Cardiac ventricle fibroblast (primary cell): ENCODE measurements around the genes OR2T8 and OR2T6.

DNA sequence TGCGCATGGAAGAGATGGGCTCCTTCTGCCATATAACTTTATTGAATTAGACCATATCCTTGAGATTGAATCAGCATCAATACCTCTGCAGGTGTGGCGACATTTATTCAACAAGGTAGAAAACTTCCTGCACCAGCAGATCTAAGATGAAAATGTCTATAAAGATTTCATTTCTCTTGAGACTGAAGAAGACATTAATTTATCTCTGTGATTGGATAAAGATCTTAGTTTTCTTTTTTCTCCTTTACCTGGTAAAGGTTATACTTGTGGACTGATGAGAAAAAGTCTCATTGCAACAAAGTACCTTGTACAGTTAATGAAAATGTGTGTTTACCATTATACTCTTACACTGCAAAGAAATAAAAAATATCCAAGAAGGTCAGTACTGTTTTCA lies at the start of gene OR2T8:
Gene OR2T8 (plus strand): TSS at position 289 of the 394 bp plus-strand sequence.
- RAMPAGE, long total RNA: no peak

DNA sequence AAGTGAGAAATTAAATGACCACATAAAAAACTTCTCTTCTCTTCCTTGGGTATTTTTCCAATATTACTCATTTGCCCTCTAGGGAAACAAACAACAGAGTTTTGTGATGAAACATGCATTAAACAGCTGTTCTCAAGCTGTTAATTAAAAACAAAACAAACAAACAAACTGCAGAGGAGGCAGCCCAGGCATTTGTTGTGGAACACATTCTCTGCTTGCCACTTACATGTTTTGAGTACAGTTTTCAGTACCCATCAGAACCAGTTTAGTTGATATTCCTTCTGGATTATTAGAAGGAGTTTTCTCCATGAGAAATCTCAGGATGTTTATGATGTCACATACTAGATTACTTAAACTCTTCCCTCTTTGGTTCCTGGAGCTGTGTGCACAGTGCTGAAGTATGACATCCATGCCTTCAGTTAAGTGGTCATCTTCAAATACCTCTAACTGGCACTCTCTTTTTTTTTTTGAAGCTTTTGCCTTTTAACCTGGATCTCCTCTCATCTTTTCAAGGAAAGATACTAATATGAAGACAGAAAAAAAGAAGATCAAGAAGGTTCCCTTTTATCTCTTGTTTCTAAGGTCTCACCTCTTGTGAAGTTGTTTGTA lies at the start of gene OR2T6:
Gene OR2T6 (plus strand): TSS at position 354 of the 609 bp plus-strand sequence.
- RAMPAGE, long total RNA: no peak

- RAMPAGE, long total RNA: no peak
Measured at GRCh38 chr1:248792395-248792916, 33.3 kb downstream of the SH3BP5L start.

DNA sequence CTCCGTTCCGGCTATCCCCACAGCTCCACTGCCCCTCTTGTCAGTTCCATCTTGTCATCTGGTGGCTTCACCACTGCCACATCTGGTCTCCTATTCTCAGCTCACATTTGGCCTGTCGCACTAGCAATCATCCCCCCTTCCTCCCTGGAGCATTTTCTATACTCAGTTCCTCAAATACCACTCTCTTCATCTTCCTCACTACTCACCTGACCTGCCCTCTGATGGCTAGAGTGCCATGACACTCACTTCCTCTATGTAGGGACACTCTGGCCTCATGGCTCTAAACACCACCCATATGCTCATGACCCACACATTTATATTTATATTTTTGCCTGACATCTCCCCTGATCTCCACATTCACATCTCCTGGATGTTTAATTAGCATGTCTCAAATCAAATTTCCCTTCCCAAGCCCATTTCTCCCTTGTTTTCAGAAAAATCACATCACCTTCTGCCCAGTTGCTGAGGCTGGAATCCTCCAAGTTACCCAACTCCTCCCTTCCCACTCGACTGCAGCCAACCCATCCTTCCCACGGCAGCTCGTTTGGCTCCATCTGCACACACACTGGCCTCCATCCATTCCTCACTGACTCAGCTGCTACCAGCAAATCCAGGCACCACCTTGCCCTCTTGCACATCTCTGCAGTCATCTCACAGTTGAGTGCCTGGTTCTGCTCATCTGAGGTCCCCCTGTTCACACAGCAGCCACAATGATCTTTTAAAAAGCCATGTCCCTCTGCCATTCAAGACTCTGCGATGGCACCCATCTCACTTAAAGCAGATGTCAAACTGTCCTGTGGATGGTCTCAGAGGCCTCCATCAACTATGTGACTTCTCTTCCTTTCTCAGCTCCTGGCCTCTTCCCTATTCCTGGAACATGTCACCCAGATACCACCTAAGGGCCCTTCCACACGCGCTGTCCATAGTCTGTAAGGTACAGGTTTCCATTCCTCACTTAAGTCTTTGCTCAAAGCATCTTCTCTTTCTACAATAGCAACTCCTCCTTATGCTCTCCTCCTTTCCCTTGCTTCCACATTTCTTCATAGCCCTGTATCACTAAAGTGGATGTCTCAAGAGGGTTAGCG lies 5.9 kb downstream of the ZNF692 start:
- RAMPAGE, long total RNA: no peak

DNA sequence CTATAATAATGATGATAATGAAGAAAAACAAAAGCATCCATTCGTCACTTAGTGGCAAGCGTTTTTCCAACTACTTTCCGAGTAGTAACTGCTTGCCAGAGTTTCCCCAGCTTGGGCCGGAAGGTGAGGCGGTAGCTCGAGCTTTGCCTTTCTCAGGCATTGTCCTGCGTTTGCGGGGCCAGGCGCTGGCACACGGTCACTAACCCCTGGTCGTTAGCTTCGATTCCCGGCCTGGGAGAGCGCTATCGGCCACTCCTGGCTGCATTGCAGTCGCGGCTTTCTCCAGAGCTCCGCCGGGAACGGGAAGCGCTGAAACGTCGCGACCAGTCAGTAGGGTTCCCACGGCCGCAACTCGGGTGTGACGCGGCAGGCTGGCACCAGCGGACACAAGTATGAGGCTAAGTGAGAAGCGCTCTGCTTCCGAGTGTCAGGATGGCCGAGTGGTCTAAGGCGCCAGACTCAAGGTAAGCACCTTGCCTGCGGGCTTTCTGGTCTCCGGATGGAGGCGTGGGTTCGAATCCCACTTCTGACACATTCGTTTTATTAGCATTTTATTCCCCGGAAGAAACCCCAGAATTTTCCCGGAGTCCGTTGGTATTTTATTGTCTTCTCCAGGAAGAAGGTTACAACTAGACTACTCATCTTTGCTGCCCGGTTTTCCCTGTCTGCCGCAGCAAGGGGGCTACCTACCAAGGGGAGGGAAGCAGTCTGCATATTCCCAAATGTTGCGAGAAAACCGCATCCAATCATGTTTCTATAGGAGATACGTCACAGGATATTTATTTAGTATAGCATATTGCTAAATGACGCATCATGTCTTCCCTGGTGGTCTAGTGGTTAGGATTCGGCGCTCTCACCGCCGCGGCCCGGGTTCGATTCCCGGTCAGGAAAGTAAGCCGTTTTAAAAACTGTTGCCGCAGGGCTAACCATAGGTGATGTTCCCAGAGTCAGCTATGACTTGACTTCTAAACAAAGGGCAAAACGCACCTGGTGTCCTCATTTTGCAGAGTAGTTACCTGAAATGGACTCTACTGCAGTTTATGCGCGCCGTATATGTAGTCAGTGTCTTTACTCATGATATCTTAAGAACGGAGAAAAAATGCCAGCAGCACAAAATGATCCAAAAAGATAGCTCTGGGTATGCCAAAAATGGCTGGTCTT lies 14.9 kb upstream of the ZNF692 start:
- RAMPAGE, long total RNA: no peak